H7 (cell line): ENCODE measurements around a stretch of chr6.

- RAMPAGE, long total RNA: no peak
Measured at GRCh38 chr6:163210364-163210831, 204.1 kb upstream of the QKI start.

- RAMPAGE, long total RNA: no peak
Measured at GRCh38 chr6:163413780-163414298, 679 bp upstream of the QKI start.

- RAMPAGE, long total RNA: no peak
Measured at GRCh38 chr6:163415575-163416290, 1.2 kb downstream of the QKI start.

DNA sequence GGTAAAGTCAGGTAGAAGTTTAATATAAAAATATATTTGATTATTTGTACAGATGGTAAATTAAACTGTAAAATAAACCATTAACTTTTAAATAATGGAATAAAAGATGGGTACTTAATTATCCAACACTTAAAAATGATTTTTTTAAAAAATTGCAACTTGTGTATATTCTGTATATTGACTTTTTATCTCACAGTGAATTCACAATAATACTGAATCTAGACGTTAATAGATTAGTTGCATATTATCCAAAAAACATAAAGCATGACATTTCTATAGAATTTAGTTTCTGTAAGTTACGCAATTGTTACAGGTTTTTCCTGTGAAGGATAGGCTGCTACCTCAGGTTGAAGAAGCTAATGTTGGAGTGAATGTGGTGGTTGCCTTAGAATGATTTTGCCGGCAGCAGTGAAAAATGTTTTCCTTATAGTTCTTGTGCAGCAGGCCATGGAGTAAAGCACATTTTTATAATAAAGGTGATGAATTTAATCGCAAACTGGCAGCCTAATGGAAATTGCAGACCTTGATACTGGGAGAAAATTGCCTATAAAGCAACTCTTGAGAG lies 20.5 kb downstream of the QKI start:
- RAMPAGE, long total RNA: no peak

- RAMPAGE, long total RNA: no peak
Measured at GRCh38 chr6:163441343-163442161, 27.0 kb downstream of the QKI start.

DNA sequence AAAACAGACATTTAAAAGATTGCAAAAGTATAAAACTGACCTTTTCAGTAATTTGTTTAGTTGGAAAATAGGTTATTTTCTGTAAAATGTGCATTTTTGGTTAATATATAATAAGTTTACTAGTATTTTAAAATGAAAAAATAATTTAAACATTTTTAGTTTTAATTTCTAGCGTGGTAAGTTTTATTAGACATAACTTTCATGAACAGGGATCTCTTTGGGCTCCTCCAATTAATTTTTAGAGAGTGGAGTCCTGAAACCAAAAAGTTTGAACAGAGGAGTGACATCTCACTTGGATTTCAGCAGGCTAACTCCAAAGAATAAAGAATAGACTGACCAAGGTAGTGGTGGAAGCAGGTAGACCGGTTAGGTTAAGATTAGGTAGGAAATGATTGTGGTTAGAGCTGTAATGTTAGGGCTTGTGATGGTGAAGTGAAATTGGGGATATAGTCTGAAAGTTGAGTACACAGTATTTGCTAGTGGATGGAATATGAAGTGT lies 27.7 kb downstream of the QKI start:
- RAMPAGE, long total RNA: no peak

GRCh38 chr6:163455227-163455632 lies 40.7 kb downstream of the QKI start:
- RAMPAGE, long total RNA: no peak

DNA sequence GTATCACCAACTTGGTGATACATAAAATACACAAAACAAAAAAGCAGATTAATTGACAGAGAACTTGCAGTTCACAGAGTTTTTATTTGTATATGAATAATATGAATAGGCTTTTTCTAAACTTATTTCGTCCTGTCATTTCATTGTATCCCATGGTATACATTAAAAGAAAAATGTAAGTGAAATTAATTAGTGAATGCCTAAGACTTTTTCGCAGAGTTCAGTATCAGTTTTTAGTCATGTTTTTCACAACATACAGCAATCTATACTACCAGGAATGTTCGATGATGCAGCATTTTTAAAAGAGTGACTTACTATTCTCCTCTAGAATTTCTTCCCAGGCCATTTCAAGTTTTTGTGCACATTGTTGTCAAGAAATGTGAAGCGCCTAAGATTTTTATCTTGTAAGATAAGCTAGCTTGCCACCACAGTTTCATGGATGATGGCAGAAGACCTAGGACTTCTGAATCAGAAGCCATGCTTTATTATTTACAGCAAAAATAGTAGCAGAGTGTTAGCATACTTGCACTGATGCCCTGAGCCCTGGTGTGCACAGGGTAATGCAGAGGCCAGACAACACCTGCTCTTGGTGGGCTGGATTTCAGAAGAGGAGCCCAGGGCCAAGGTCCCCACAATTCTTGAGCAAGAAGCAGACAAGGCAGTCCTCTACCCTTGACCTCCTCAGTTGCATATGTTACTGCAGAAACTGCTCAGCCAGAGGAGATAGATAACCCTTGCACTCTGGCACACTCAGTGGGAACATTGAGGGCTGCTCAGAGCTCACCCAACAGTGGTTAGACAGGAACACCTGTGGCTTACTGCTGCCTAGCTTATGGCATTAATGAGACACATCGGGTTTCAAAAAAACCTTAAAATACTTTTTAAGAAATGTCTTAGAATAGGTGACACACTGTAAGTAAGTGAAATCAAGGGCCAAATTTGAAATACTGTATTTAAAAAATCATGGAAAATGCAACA lies 99.1 kb downstream of the QKI start:
- RAMPAGE, long total RNA: no peak

- RAMPAGE, long total RNA: no peak
Measured at GRCh38 chr6:164302991-164303484, 888.5 kb downstream of the QKI start.

- RAMPAGE, long total RNA: no peak
Measured at GRCh38 chr6:164893793-164894147, 415.6 kb downstream of the C6orf118 start.

- RAMPAGE, long total RNA: no peak
Measured at GRCh38 chr6:165291578-165292041, 17.8 kb downstream of the C6orf118 start.

- RAMPAGE, long total RNA: no peak
Measured at GRCh38 chr6:165605182-165605798, 57.8 kb downstream of the PDE10A start.

DNA sequence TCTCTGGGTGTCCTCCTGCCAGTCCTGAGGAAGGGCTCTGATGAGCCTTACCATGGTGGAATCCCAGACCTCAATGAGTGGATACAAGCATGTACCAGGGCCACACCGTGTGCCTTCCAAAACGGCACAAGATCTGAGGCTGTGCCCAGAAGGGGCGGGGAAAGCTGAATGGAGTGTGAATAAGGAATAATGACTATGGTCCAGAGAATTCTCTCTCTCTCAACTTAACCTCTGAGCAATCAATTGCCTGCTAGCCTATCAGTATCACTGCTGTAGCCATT lies 51.7 kb downstream of the PDE10A start:
- RAMPAGE, long total RNA: no peak

DNA sequence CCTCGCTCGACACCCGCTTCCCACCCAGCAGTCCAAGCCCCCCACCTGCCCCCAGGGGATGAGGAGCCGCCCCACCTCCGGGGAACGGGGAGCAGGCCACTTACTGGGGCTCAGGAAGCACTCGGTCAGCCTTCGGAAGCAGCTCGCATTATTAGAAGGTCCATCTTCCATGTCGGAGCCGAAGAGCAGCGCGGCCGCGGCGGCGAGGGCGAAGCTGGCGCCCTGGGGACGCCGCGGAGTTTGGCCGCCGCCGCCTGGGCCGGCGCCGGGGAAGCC lies 1.3 kb downstream of the PDE10A start:
- RAMPAGE, long total RNA: no peak

- RAMPAGE, long total RNA: no peak
Measured at GRCh38 chr6:165846239-165846674, 183.2 kb upstream of the PDE10A start.

DNA sequence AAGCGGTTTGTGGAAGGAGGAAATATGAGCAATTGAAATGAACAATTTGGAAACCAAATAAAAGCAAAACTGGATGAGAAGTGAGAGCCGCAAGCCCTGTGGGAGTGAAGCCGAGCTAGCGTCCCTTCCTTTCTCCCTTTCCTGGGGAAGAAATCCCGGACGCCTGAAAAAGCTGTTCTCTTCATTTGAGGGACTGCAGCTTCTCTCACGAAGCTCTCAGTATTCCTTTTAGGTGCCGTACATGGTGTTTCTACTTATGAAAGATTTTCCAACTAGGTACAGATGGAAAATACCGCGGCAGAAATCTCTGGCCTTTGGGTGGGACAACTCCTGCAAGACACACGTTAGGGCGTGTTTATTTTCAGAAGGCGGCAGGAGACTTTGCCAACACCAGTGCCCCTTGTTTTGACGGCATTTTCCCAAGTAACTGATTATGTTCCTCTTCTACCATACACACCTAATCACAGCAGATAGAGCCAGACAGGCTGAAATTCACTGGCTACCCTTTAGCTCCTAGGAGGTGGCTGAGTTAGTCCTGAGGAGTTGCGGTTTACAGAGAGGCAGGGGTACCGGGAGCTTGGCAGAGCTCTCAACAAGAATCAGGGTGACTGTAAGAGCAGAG lies 183.7 kb upstream of the PDE10A start:
- RAMPAGE, long total RNA: no peak

GRCh38 chr6:165988732-165990022 lies 178.5 kb downstream of the TBXT start:
- RAMPAGE, long total RNA: no peak

DNA sequence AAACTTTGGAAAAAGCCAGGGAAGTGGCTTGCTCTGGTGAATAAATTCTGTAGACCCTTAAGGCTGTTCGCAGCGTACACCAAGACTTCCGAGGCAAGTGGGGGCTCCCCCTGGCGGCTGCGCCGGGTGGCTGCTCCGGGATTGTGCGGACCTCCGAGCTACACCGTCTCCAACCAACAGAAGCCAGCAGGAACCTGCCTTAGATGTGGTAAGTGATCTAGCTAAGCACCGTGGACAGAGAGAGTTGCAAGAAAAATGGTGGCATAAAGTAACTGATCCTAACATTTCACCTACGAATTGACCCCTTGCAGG lies 69.7 kb downstream of the TBXT start:
- RAMPAGE, long total RNA: no peak

- RAMPAGE, long total RNA: no peak
Measured at GRCh38 chr6:166286558-166287328, 21.4 kb downstream of the PRR18 start.

GRCh38 chr6:166334597-166335184 lies 7.7 kb downstream of the SFT2D1 start:
- RAMPAGE, long total RNA: no peak